ENCODE measurements around a stretch of chr11.

- PRO-cap: no peak
These were observed 108.5 kb downstream of the ZBTB16 start for GRCh38 chr11:114167773-114168623.

GRCh38 chr11:114174755-114175454 lies 115.4 kb downstream of the ZBTB16 start:
- PRO-cap: no peak

GRCh38 chr11:114178343-114178920 lies 117.8 kb upstream of the NNMT start:
- PRO-cap: no peak

DNA sequence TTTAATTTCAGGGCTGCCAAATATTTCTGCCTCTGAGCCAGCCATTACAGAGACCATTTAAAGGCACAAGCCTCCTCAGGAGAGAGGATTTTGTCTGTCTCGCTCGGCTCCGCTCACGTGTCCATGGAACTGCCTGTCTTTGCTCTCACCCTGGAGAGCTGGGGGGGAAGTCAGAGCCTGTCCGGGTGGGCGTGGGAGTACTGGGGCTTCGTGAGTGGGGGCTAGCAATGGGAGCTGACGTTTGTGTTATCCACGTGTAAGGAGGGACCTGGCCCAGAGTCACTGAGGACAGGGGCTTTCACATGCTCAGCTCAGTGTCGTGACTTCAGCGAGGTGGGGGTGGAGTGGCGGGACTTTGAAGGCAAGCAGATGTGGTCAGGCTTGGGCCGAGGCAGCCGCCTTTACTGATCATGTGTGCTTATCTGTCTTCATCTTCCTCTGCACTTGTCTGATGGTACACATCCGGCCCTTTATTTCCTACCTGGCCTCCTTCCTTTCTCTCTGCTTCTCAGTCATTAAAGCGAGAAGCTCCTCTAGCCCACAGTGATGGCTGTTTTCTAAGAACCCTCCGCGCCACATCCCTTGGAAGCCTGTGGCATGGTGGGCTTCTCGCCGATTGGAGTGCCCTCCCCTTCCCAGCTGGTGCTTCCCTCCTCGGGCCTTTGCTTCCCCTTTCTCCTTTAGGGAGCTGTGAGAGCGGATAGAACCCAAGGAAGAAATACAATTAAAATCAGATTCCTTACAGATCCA lies 113.1 kb upstream of the NNMT start:
- PRO-cap: bidirectional peak, plus-strand start at position 511 of the sequence, minus-strand start at position 446 of the sequence

- PRO-cap: no peak
These were observed 70.3 kb upstream of the NNMT start for GRCh38 chr11:114225777-114226447.

- PRO-cap: no peak
These were observed 49.2 kb upstream of the NNMT start for GRCh38 chr11:114247069-114247424.

DNA sequence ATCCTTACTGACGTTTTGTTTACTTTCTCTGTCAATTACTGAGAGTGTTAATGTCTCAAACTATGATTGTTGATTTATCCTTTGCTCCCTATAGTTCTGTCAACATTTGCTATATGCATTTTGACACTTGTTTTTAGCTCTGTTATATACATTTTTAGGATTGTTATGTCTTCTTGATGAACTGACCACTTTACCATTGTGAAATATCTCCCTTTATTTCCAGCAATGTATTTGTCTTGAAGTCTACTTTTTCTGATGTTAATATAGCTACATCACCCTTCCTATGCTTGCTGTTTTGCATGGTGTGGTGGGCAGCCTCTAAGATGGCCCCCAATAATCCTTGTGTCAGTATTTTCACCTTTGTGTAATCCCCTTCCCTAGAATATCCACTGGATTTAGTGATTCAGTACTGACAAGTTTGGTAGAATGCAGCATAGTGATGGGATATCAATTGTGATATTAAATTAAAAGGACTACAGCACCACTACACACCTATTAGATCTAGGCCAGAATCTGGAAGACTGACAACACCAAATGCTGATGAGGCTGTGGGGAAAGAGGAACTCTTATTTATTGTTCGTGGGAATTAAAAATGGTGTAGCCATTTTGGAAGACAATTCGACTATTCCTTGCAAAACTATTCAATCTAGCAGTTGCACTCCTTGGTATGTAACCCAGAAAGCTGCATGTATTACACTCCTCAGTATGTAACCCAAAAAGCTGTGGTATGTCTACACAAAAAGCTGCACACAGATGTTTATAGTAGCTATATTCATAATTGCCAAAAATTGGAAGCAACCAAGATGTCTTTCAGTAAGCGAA lies 4.6 kb downstream of the NNMT start:
- PRO-cap: no peak

DNA sequence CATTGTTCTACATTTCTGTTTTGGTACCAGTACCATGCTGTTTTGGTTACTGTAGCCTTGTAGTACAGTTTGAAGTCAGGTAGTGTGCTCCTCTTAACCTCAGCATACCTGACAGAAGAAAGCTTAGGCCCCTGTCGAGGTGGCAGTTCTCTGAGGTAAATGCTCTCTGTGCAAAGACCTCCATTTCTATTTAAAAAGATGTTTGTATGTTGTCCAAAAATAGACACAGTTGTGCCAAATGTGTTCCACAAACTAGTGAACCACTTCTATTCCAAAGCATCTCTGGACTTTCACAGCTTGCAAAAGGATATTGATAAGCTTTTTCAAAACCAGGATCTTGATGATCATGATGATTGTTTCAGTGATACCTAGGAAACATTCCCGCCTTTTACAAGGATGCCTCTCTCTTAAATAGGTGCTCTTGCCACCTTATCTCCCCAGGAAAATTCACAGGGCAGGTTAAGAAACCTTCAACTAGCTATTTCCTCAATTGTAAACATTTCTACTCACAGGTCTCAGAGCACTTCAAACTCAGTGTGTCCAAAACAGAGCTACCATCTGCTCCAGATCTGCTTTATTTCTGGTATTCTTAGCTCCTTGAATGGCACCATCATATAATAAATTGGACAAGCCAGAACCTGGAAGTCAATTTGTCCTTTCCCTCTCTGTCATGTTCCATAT lies 10.6 kb downstream of the NNMT start:
- PRO-cap: no peak

DNA sequence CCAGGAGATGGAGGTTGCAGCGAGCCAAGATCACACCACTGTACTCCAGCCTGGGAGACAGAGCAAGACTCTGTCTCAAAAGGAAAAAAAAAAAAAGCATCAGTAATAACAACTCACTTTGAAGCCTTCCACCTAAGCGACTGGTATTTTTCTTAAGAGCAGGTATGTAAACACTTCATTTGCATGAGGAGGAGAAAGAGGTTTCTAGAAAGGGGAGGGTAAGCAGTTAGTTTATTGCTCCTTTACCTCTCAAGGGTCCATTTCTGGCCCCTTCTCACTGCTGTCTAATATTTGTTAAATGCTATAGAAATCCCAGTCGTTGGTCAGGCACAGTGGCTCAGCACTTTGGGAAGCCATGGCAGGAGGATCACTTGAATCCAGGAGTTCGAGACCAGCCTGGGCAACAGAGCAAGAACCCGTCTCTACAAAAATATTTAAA lies 22.7 kb downstream of the NNMT start:
- PRO-cap: unidirectional peak, minus-strand start at position 142 of the sequence

DNA sequence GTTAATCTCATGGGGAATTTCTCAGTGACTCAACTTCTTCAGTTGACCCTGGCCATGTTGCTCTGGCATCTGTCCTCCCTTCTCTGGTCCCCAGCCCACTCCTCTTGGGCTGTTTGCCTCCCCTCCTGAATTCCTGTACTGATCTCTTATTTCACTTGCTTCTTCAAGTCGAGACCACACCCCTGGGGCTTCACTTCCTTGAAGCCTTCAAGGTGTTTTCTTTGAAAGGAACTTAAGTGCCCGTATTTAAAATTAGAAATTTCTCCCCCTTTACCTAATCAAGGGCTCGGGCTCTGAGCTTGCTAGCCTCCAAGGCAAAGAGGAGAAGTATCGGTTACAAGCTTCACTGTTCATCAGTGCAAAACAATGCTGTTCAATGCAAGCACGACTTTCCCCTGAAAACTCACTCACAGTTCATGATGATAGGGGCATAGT lies 23.8 kb downstream of the NNMT start:
- PRO-cap: unidirectional peak, minus-strand start at position 135 of the sequence

- PRO-cap: no peak
These were observed 50.3 kb downstream of the NNMT start for GRCh38 chr11:114346576-114346883.

DNA sequence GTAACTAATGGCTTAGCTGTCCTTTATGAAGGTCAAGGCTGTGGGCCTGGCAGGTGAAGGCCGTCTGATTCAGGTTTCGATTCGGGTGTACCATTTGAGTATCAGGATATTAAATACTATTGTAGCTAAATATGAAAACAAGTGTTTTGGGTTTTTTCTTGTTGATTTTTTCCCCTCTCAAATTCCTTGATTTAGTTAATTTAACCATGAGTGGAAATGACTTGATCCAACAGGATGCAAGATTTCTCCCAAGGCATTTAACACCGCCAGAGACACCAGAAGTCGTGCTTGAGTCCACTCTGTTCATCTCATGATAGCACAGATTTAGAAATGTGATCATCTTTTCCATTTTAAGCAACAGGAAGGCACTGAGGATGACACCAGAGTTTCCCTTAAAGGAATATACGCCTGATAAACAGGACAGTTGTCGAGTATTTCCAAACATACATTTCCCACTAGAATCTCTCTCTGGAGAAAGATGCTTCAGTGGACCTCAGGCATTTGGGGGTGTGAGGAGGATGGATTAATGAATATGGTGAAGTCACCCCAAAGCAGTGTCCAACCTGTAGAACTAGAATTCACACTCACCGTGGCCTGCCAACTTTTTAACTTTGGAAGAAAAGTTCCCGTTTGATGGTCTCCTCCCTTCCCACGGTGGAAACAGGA lies 318.7 kb downstream of the CADM1 start:
- PRO-cap: no peak

DNA sequence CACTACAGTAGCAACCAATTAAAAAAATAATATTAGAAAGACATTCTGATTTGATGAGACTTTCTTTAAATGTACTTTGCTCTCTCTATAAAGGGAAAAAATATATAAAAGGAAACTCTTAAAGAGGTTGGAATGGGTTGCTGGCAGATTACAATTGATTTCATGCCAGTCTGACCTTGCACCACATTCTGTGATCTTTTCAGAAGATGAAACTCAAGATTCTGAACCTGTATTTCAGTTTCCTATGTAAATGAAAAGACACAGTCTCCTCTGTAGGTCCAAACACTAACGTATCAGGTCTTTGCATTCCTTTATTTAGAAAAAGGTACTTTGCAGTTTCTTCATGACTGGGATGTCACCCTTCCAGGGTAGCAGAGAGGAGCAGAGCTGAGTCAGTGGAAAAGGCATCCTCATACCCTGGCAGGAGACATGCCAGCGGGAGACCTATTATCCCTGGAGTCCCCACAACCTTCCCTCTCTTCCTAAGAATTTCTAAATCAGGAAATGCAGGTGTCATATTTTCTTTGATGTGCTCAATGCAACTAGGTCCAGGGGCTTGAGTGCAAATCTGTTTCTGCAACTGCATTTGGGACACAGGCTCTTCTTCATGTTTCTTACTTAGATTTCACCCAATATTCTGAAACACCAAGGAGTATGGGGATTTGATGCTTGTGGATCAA lies 282.6 kb downstream of the CADM1 start:
- PRO-cap: bidirectional peak, plus-strand start at position 384 of the sequence, minus-strand start at position 190 of the sequence

GRCh38 chr11:115222384-115223035 lies 281.7 kb downstream of the CADM1 start:
- PRO-cap: bidirectional peak, plus-strand start at chr11:115222772, minus-strand start at chr11:115222597

DNA sequence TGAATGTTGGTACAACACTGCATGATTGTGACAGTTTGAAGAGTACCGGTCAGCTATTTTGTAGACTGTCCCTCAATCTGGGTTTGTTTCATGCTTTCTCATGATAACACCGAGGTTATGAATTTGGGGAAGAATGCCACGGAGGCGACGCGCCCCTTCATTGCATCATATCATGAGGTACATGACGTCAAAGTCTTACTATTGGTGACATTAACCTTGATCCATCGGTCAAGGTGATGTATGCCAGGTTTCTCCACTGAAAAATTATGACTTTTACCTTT lies 241.3 kb downstream of the CADM1 start:
- PRO-cap: no peak

DNA sequence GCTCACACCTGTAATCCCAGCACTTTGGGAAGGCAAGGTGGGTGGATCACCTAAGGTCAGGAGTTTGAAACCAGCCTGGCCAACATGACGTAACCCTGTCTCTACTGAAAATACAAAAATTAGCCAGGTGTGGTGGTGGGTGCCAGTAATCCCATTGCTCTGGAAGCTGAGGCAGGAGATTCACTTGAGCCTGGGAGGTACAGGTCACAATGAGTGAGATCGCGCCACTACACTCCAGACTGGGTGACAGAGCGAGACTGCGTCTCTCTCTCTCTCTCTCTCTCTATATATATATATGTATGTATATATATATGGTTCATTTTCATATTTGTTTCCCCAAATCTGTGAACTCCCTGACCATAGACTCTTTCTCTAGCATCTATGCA lies 56.4 kb upstream of the CADM1 start:
- PRO-cap: unidirectional peak, minus-strand start at position 274 of the sequence

- PRO-cap: no peak
These were observed 152.5 kb upstream of the CADM1 start for GRCh38 chr11:115656637-115657167.

- PRO-cap: no peak
These were observed 155.1 kb upstream of the CADM1 start for GRCh38 chr11:115658869-115660134.

GRCh38 chr11:116162675-116163201 lies 610.0 kb downstream of the BUD13 start:
- PRO-cap: no peak

DNA sequence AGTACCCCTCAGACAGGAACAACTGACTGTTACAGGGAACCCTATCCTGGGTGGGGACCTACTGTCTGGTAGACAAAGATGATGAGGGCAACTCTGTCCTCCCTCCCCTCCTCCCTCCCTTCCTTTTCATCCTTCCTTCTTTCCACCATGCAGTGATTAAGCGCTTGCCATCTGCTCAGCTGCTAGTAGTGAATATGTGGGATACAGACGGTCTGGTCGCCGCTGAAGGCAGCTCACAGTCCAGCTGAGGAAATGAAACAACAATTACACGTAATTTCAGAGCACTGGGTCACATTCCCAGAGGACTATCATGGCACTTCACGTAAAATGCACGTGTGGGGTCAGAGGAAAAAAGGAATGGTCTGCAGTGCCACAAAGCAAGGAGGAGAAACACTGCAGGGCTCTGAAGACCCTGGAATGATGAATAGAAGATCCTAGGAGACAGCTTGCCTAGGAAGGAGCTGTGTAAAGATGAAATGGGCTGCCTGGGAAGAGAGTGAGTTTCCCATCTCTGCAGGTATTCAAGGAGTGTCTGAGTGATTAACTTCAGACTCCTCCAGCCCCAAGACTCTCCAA lies 597.0 kb downstream of the BUD13 start:
- PRO-cap: no peak